Endothelial cell (in vitro differentiated cells): Measurements from ENCODE around the genes CITED4 and YBX1.

DNA sequence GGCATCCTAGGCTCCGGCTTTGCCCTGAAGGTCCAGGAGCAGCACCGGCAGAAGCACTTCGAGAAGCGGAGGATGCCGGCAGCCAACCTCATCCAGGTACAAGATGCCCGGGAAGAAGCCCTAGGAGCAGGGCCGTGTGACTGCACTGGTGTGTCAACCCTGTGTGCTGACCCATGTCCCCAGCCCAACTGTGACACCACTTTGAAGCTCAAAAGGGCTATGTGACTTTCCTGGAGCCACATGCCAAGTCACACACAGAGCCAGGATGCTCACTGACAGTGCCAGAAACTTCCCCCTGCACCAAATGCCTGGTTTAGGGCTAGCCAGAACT, 36.5 kb downstream of the KCNQ4 start:
- PRO-cap: no peak

GRCh38 chr1:40860431-40861588, 1.4 kb downstream of the CITED4 start:
- PRO-cap: unidirectional peak, plus-strand start at chr1:40861345; unidirectional peak, plus-strand start at chr1:40861497

- PRO-cap: bidirectional peak, plus-strand start at chr1:40862571, minus-strand start at chr1:40862363
Measured at GRCh38 chr1:40861979-40862852, at the start of gene CITED4. Gene CITED4, minus strand, starts transcription at chr1:40862363.

DNA sequence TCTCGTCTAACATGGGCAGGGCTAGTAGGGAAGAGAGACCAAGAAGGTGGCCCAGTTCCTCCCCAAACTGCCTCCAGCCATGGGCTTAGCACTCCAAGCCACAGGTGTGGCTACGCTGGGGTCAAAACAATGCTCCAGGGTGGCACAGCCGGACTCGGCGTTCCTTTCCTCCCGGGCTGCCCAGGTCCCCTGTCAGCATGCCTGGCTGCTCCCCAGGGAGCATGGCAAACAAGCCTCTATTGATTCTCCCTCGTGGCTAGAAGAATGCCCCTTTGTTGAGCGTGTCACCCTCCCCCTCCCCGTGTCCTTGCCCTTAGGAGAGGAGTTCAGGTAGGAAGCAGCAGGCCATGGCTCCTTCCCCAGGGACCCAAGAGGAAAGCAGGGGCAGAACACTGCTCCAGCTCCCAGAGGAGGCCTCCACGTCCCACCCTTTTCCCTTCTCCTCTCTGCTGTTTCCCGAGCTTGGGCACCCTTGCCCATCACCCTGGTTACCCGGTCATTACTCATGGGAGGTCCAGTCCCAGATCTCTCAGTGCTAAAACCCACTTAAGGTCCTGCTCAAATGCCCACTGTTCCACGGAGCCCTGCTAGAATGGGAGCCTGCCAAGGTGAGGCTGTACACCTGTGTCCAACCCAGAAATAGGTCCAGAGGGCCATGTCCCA, 57.4 kb upstream of the CITED4 start:
- PRO-cap: no peak

DNA sequence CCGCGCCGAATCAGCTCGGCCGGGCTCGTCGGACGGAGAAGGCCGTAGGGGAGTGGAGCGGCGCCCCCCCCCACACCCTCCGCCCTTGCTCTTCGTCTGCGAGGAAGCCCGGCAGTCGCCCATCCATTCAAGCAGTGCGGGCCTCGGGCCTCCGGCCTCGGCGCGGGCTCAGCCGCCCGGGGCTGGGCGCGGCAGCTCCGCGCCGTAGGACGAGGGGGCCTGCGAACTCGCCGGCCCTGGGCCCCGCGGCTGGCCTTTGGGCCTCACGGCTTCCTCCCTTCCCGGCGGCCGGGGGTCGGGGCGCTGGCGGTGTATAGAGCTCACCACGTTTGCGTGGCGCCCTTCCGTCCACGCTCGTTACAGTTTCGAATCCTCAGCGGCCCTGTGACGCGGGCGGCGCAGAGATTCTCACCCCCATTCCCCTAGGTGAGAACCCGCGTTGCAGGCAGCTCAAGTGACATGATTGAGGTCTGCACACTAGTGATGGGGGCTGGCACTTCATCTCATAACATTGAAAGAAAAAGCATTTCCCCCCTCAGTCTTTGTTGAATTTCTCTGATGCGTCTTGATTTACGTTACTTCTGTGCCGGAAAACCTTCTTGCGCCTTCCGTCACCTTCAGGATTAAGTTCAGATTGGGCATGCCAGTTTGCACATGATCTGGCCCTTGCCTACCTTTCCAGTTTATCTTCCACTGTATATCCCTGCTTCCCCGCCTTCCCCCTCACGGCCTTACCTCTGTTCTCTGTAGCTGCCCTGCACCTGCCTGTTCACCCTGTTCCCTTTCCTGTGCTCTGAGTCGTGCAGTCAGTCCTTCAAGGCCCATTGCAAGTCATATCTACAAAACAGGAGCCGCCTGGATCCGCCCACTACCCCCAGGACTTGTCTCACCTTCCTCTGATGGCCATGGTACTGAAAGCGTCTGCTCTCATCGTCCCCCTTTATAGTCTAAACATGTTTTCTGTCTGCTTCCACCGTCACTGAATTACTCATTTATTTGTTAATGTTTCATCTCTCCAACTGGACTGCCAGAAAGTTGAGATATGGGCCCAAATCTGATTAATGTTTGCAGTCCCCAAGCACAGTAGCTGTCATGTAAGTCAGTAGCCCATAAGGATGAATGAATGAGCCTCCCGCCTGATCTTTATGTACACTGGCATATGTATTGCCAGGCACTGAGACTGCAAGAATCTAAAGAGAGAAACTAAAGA, 1.0 kb downstream of the CTPS1 start:
- PRO-cap: no peak

- PRO-cap: no peak
Measured at GRCh38 chr1:41001921-41002522, 19.5 kb downstream of the SLFNL1 start.

GRCh38 chr1:41149439-41149890, 92.6 kb downstream of the SCMH1 start:
- PRO-cap: no peak

GRCh38 chr1:41240619-41241213, 1.4 kb downstream of the SCMH1 start:
- PRO-cap: bidirectional peak, plus-strand start at chr1:41241099, minus-strand start at chr1:41240967

DNA sequence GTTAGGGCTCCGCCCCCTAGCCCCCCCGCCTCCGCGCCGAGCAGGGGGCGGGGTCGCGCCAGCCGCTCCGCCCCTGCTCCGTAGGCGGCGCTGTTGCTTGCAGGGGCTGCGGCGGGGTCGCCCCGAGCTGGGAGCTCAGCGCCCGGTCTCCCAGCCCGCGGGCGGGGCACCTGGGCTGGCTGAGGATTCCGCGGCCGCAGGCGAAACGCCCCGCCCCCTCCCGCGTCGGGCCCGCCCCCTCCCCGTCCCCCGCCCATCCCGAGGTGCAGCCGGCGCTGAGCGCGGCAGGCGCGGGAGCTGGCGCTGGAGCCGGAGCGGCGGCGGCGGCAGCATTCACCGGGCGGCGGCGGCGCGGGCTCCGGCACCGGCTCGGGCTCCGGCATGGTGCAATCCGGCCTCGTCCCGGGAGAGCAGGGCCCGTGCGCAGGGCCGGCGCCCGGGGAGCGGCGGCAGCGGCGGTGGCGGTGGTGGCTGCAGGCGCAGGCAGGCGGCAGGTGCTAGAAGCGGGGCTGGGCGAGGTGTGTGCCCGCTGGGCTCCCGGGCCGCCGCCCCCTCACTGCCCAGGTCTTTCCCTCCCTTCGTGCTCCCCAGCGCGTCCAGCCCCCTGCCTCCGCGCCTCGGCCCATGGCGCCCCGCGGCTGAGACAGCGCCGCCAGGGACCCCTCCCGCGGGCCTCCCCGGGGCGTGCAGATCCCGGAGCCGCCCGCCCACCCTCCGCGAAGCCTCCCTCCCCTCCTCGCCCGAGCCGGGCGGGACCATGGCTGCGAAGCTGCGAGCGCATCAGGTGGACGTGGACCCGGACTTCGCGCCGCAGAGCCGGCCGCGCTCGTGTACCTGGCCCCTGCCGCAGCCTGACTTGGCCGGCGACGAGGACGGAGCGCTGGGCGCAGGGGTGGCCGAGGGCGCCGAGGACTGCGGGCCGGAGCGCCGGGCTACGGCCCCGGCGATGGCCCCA, 119.3 kb upstream of the SCMH1 start:
- PRO-cap: bidirectional peak, plus-strand start at position 261 of the sequence, minus-strand start outside the sequence

DNA sequence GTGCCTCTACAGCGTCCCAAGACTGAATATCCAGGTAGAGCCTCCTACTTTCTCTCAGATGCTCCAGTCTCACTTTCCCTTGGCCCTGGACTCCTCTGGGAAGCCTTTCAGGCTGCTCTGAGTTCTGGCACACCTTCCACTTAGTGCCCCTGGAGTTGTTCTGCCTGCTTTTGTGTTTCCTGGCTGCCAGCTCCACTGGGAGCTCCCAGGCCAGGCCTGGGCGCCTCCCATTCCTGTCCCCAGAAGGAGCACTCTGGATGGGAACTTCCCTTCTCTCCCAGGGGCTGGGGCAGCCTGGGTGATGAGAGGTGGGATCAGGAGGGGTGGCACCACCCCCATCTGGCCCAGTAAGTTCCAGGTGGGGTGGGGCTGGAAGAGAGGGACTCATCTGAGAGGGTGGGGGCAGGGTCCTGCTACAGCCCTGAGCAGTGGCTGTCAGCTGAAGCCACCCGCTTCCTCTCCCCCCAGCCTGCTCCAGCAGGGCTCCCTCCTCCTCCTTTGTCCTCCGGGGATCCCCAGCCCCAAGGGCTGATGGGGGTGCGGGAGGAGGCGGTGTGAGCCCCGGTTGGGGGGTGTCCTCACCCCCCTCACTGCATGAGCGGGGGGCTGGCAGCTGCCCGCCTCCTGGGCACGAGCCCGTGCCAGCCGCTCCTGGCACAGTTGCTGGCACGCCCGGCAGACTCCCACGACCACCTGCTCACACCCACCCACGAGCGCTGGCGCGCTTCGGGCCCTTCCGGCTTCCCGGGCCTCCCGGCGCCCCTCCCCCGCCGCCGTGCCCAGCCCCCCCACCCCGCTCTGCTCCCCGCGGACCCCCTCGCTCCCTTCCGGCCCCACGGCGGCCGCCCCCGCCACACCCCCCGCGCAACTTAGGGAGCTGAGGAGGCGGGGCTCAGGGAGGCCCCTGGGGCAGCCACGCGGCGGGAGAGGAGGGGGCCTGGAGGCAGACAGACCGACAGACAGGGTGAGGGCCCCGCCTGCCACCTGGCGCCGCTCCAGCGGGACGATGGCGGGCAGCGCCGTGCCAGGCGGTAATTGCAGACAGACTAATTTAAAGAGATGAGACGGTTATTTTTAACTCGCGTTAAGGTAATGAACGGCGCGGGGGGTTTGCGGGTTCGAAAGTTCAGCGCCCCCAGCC, 118.4 kb downstream of the EDN2 start:
- PRO-cap: no peak

DNA sequence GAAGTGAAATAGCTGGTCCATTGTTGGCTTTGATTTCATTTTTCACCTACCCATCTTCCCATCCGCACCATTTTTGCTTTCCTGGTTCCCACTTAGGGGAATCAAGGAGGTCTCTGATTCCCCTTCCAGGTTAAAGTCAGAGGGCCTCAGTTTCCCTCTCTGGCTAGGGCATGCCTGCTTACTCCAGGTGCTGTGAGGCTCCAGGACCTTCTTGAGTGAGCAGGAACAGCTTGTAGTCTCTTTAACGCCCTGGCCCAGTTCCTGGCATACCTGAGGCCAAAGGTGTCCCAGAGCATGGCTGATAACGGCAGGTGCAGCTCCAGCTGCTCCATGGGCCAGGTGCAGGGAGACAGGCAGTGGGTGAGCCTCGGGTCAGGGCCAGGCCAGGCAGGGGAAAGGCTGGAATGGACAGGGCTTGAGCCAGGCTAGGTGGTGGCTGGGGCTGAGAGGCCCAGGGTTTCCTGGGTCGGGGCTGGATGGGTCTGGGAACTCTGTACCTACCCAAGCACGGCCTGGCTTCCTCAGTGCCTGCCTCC, 18.4 kb downstream of the EDN2 start:
- PRO-cap: no peak

DNA sequence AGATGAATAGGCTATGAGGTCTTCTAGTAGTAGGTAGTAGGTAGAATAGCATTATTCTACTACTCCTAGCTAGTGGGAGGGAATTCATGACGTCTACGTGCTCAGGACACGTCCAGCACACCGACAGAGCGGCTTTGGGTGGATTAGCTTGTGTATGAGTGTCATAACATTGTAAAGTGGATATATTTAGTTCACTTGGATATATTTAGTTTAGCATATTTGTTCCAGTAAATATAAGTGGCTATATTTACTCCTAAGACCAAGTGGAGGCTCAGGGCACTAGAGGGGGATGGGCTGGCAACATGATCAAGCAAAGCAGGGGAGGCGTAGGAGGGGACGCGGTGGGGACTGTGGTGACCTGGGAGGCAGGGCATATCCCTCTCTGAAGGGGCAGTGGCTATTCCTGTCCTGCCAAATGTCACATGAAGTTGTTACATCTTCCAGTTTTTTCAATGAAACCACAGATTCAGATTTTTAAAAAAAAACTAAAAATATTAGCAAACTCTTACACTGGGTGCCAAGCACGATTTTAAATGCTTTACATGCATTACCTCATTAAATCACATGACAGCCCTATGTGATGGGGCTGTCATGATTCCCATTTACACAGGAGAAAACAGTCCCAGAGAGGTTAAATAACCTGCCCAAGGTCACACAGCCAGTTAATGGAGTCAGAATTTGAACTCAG, 51.9 kb upstream of the EDN2 start:
- PRO-cap: no peak

- PRO-cap: no peak
Measured at GRCh38 chr1:41764450-41764917, 154.2 kb downstream of the HIVEP3 start.

GRCh38 chr1:41802814-41803389, 115.8 kb downstream of the HIVEP3 start:
- PRO-cap: no peak

DNA sequence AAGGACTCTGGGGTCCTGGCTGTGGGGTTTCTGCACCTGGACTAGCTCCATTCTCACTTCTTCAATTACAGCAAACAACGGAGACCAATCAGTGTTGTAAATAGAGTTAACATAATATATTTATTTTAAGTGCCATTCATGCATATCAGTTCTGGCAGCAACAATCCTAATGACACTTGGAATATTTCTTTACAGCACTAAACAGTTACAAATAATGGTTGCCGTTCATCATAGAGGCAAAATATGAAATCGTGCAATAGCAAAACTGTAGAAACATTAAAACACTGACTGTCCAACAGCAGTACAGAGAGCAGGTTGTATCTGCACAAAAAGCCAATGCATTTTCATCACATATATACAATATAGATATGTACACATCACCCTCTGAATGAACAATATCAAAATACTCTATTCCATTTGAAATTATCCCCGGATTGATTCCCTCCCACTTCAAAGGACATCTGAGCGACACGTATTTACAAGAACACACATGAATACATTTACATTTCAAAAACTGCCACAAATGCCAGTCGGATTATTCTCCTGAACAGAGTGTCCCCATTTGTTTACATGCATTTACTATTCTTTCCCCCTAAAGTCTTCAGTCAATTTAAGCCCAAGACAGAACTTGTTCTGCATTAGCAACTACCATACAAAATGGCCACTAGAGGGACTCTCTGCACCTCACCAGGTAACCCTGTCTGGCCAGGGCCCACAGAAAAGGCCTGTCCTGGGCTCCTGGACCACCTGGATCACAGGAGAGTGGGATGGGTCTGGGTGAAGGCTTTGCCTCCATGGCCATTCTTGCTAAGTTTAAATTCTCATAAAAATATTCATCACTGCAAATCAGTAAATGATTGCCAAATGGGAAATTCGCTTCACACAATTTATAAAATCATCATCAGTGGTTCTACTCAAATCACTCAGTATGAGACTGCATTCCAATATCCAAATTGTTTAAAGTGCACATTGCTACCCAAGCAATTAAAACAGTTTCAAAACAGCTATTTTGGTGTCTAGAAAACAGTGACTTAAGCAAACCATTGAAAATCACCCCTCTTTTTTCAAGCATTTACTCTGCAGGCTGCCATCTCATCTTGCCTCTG, 12.3 kb upstream of the GUCA2A start:
- PRO-cap: no peak

GRCh38 chr1:42214562-42214929, 50.0 kb upstream of the GUCA2A start:
- PRO-cap: no peak

GRCh38 chr1:42234158-42234747, 69.7 kb upstream of the GUCA2A start:
- PRO-cap: no peak

- PRO-cap: bidirectional peak, plus-strand start at chr1:42334834, minus-strand start at chr1:42334944
Measured at GRCh38 chr1:42334635-42334892, 471 bp downstream of the FOXJ3 start.

GRCh38 chr1:42454326-42454621, 1.5 kb downstream of the ZMYND12 start:
- PRO-cap: no peak

DNA sequence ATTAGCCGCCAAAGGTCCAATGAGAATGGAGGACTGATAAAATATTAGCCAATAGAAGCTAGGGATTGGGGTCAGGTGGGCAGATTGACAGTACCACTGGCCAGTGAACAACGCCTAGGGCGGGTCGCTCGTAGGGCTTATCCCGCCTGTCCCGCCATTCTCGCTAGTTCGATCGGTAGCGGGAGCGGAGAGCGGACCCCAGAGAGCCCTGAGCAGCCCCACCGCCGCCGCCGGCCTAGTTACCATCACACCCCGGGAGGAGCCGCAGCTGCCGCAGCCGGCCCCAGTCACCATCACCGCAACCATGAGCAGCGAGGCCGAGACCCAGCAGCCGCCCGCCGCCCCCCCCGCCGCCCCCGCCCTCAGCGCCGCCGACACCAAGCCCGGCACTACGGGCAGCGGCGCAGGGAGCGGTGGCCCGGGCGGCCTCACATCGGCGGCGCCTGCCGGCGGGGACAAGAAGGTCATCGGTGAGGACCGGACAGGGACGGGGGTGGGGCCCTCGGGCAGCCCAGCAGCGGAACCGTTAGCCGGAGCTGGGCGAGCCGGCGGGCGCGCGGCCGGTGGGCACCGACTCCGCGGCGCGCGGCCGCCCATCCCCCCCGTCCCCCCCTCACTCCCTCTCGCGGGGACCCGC, at the start of gene YBX1:
Gene YBX1, plus strand, starts transcription at position 157 of the 637 bp plus-strand sequence.
- PRO-cap: bidirectional peak, plus-strand start at position 157 of the sequence, minus-strand start outside the sequence; bidirectional peak, plus-strand start at position 380 of the sequence, minus-strand start at position 303 of the sequence